Pulmonary lymph node (tissue), 1 donor: ENCODE measurements around a stretch of chr17.

DNA sequence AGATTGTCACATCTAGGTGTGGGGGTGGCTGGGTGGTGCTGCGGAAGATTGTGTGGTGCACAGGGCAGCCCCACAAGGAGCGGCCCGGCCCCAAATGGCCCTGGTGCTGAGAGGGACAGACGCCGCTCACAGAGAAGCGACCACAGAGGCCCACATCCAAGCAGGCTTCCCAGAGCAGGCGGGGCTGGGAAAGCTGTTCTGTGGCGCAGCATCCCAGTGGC is 181.2 kb downstream of the RPTOR start:
- PRO-cap = no peak

DNA sequence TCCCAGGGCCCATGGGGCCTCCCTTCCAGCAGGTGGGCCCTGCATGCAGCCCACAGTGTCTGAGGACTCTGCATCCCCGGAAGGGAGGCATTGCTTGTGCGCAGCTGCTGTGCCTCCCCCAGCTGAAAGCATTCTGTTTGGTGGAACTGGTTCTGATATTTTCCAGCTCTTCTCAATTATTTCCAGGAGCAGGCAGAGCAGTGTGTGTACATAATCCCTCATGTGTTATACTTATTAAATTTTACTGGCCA is 207.6 kb downstream of the RPTOR start:
- PRO-cap = no peak

GRCh38 chr17:80762154-80762656 is 217.6 kb downstream of the RPTOR start:
- PRO-cap = no peak

GRCh38 chr17:80791872-80792283 is 199.8 kb upstream of the CHMP6 start:
- PRO-cap = no peak

DNA sequence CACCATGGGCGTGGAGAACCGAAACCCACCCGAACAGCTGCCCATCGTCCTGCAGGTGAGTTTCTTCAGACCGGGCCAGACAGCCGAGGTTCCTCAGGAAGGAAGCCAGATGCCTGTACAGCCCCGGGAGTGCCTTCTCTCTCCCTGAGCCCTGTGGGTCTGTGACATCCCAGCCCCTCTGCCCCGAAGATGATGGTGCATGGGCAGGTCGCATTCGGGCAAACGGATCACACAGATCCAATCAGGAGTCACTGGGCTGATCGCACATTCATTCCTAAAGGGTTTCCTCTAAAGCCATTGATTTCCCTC is 145.2 kb upstream of the CHMP6 start:
- PRO-cap = no peak

DNA sequence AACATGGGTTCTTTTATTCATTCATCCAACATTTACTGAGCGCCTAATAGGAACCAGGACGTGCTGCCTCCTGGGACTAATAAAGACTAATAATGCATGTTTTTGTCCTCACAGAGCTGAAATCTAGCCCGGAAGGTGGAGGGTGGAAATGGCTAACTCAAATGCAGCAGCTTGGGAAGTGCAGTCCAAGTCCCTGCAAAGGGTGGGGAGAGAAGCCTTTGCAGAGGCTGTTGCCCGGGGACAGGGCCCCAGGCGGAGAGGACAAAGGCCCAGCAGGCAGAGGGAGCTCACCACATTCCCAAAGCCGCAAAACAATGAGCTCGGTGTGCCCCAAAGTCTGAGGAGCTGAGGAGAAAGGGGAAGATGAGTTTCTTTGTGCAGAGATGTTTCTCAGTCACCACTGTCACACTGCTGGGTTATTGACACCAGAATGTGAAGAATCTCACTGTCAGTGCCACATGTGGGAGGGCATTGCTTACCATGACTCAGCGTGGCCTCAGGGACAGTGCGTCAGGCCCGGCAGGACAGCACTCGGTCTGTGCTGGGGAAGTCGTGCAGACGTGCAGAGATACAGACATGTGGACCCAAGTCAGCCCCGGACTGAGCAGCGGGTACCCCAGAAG is 118.2 kb upstream of the CHMP6 start:
- PRO-cap = bidirectional peak, plus-strand start at position 530 of the sequence, minus-strand start at position 313 of the sequence

DNA sequence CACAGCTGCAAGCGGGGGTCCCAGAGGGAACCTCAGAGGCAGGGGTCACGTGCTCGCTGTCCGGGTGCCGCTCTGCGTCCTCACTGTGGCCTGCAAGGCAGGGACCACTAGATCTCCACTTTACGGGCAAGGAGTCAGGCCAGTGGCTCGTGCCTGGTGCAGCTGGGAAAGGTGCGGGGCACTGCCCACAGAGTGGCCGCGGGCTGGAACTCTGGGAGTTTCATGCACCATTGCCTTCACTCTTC is 107.5 kb upstream of the CHMP6 start:
- PRO-cap = no peak

DNA sequence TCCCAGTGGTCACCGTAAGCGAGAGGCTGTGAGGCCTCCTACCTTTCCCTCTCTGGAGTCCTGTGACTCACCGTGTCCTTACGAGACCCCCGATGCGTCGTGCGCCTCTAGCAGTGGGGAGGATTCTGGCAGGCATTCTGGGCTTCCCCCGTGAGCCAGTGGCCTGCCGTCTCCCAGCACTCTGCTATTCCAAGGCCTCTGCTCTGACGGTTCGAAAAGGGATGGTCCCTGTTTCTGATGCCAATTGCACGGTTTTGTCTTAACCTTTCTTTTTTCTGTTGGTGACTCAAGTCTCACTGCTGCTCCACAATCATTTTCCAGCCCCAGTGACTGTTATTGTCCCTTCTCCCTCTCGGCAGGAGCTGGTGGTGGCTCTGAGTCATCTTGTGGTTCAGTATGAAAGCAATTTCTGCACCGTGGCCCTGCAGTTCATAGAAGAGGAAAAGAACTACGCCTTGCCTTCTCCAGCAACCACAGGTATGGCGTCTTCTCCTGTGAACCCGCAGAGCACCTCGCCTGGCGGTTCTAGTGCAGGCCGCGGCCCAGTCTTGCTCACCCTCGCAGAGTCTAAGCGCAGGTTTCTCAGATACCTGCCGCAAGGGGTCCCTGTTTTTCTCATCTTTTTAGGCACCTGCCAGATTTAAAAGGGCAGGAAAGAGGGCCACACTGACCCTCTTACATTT is 100.1 kb upstream of the CHMP6 start:
- PRO-cap = unidirectional peak, minus-strand start at position 502 of the sequence

DNA sequence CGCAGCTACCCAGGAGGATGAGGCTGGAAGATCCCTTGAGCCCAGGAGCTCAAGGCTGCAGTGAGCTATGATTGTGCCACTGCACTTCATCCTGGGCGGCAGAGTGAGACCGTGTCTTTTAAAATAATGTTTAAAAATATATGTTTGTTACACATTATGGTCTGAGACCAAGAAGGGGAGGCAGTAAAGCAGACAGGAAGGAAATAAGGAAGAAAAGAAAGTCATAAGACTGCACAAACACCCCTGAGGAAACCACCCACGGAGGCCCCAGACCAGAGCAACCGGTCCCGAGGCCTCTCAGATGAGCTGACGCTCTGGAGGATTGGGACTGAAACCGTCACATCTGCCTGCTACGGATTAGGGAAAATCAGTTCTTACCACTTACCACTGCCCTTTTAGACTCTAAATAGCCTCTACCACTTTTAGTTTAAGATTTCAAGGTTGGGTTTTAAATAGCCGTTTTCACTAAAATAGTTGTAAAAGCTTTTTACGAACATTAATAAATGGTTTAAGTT is 79.9 kb upstream of the CHMP6 start:
- PRO-cap = bidirectional peak, plus-strand start at position 300 of the sequence, minus-strand start at position 128 of the sequence

DNA sequence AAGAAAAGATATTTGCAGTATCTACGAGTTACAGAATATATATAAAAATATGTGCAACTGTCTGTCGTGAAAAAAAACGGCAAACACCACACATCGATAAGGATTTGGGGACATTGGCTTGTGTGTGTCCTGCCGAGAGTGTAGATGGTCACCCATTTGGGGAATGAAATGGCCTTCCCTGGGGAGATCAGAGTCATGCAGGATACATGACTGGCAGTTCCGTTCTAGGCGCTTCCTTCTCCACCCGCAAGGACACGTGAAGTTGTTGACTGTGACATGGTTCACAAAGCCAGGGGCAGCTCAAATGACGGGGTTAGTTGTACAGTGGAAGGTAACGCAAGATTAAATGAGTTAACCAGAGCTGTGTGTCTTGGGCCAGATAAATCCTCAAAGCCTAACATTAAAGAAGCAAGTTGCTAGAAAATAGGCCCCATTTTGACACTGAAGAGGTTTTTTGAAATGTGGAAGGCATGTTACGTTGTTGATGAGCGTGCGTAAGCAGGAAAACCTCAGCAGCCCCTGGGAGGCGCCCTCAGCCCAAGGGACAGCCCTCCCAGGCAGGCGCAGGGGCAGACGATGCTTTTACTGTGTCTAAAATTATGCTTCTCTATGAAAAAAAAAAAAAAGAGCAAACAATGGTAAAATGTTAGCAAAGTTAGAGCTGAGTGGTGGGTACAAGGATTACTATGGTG is 35.9 kb upstream of the CHMP6 start:
- PRO-cap = no peak

- PRO-cap = no peak
Measured at GRCh38 chr17:80958863-80959185, 32.8 kb upstream of the CHMP6 start.

GRCh38 chr17:80970007-80970972 is 21.4 kb upstream of the CHMP6 start:
- PRO-cap = no peak

DNA sequence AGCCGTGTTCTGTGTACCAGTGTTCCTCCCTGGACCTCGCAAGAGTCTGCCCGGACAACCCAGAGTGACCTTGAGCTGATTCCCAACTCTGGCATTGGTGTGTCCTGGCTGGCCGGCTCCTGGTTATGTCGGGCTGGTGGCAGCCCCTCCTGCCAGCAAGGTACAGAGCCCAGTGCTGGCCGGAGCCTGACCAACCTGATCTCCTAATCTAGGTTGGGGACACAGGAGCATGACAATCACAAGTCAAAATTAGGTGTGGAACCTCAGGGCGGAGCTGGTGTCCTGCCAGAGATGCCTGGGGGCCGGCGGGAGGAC is 9.6 kb downstream of the CHMP6 start:
- PRO-cap = no peak

DNA sequence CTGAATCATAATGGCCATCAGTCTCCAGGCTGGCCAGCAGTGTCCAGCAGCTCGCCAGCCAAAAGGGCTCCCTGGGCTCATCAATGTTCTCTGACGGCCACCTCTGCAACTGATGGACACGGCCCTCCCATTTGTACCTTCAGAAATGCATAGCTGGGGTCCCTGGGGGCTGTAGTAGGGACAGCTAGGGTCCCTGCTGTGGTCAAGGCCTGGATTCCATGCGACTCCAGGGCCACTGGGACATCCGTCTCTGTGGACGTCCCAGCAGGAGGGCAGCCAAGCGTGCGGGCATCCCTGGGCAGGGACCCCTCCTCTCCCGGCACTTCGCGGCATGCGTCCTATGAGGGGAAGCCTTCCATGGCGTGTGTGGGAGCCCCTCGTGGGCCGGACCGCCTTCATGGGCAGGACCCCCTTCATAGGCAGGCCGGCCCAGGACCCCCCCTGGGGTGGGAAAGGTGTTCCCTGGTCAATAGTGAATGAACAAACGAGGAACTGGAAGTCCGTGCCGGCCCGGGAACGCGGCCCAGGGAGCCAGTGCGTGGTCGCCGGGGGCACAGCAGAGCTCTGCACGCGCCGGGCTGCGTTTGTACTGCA is 13.7 kb downstream of the BAIAP2 start:
- PRO-cap = no peak

DNA sequence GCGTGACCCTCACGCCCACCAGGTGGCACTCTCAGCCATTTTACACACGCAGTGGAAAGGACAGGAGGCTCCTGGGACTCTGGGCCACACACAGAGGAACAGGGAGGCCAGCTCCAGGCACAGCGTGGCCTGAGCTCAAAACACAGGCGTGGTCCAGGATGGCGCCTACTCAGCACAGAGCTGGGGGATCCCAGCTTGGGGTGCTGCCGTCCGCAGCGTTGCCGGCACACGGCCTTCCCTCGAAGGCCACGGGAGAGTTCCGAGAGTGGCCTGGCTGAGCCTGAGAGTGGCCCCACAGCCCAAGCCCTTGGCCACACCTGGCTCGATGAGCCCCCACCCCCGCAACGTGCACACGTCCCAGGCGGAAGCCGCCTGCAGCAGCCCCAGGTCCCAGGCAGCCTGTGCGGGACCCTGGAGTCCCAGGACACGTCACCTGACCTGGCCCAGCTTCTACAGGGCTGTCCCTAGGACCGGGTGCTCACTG is 22.4 kb upstream of the PVALEF start:
- PRO-cap = no peak

- PRO-cap = no peak
Measured at GRCh38 chr17:81234897-81235898, 3.7 kb downstream of the TEPSIN start.

DNA sequence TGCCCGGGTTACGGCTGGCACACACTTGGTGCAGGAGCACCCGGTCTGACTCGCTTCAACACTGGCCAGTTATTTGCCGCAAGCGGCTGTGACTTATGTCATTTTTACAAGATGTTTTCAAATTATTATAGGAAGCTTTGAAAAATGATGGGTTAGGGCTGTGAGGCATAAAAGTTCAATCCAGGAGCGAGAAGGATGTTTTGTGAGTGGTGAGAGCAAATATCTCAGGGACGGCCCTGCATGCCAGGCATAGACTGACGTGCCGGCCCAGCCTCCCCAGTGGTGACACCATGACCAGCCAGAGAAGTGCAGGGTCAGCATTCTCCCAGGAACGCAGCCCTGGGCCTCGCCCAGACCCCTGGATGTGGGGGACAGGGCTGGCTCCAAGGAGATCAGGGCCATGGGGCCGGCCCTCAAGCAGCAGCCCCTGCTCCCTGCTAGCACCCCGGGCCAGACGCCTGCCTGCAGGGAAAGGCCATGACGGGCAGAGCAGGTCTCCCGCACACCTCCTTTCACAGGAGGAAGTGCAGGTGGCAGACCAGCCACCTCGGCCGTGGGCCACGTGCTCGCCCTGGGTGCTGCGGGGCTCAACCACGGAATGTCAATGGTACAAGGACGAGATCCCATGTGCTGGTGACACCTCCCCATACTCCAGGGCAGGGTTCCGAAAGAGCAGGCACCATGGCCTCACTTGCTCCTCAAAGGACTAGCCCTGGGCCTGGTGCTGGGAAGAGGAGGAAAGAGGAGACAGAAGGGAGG is 9.5 kb downstream of the NDUFAF8 start:
- PRO-cap = no peak

- PRO-cap = no peak
Measured at GRCh38 chr17:81272475-81273195, 22.5 kb downstream of the SLC38A10 start.

DNA sequence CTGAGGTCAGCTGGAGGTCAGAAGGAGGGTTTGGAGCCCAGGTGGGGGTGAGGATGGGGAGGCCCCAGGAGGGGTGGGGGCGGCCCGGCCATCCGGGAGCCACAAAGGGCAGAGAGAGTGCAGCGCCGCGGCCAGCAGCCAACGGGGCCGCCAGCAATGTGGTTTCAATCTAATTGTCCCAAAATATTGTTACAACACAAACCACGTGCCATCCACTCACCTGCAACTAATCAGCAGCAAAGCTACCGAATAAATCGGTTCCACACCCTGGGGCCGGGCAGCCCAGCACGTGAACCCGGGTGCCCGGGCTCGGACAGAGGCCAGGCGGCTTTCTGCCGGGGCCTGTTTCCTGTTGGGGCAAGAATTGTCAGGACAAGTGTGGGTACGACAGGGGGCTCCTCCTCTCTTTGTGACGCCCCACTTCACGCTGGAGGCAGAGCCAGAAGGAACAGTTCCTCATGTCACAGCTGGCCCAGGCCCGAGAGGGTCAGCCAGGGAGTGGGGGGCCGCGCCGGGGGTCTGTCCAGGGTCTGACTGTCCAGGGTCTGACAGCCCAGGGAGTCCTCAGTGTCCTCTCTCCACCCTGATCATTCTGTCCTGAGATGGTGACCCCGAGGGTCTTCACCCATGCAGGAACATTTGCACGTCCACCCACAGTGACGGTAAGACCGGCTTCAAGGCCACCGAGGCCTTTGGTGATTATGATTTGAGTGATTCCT is 28.5 kb upstream of the SLC38A10 start:
- PRO-cap = no peak

GRCh38 chr17:81329251-81330592 is 34.6 kb upstream of the SLC38A10 start:
- PRO-cap = no peak